Endometrial microvascular endothelial cells (primary cell): Measurements from ENCODE around the genes TRIP4, PIF1 and ANKDD1A.

DNA sequence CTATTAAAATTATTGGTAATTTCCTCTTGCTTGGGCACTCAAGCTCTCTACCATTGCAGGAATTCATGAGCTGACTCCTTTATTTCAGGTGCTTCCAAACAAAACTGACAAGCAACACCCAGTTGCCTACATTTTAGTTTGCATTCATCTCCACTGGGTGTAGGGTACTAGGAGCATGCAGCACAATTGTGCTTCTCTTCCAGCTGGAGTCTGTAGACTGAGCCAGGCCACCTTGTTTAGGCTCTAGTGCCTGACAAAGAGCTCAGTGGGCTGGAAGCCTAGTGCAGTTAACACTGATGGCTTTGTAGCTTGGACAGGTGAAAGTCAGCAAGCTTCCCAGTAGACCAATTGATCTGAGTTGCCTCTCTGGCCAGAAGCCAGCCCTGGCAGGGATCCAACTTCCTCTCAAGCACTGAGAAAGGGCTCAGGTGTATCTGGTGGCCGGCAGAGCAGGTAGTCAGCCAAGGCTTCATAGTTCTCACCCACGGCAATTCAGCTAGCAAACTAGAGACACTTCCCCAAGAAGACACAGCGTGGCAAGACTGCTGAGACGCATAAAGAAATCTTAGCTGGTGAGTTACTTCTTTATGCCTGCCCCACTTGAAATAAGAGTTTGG lies 8.2 kb upstream of the CA12 start:
- RAMPAGE, long total RNA: no peak

GRCh38 chr15:63582544-63583071 lies 14.6 kb upstream of the FBXL22 start:
- RAMPAGE, long total RNA: no peak

- RAMPAGE, long total RNA: no peak
Observed at GRCh38 chr15:64133759-64134057, 17.8 kb upstream of the SNX22 start.

- RAMPAGE, long total RNA: no peak
Observed at GRCh38 chr15:64158698-64159248, 4.0 kb downstream of the PPIB start.

GRCh38 chr15:64387354-64388418 lies at the start of gene TRIP4:
TSS of gene TRIP4 (plus strand) at chr15:64387836.
- RAMPAGE, long total RNA: start-site peak on the plus strand at chr15:64387836-64387847, 21 and 23 reads in 2 replicates

DNA sequence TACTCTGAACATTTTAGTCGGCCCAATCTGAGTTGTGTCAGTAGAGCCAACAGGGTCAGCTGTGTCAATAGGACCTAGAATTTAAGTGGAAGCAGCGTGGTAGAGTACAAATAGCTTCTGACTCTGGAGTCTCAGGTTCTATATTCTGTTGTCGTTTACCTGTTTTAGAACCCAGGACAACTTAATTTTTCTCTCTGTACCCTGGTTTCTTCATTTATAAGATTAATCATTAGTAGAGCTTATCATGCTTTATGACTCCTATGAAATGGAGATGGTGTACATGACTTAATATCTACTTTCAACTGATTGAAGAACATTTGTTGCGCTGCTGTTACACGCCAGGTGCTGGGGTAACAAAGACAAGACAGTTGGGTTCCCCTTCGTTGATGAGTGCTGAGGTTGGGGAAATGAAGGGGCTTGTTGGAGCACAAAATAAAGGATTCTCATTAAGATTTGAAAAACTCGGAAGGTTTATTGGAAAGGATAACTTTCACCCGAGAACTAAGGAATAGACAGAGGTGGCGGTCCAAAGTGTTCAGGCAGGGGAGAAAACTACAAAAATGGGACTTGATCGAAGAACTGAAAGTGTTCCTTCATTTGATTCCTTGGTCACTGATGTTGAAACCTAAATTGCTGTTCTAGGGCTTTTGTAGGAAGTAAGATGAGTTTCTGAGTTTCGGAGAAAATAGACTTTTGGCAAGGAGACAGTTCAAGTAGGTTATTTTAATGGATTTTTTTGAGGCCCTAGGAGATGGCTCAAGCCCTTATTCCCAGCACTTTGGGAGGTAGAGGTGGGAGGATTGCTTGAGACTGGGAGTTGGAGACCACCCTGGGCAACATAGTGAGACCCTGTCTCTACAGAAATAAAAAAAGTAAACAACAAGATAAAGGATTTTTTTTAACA lies 1.2 kb downstream of the TRIP4 start:
- RAMPAGE, long total RNA: no peak

- RAMPAGE, long total RNA: no peak
Observed at GRCh38 chr15:64406184-64406629, 18.6 kb downstream of the TRIP4 start.

DNA sequence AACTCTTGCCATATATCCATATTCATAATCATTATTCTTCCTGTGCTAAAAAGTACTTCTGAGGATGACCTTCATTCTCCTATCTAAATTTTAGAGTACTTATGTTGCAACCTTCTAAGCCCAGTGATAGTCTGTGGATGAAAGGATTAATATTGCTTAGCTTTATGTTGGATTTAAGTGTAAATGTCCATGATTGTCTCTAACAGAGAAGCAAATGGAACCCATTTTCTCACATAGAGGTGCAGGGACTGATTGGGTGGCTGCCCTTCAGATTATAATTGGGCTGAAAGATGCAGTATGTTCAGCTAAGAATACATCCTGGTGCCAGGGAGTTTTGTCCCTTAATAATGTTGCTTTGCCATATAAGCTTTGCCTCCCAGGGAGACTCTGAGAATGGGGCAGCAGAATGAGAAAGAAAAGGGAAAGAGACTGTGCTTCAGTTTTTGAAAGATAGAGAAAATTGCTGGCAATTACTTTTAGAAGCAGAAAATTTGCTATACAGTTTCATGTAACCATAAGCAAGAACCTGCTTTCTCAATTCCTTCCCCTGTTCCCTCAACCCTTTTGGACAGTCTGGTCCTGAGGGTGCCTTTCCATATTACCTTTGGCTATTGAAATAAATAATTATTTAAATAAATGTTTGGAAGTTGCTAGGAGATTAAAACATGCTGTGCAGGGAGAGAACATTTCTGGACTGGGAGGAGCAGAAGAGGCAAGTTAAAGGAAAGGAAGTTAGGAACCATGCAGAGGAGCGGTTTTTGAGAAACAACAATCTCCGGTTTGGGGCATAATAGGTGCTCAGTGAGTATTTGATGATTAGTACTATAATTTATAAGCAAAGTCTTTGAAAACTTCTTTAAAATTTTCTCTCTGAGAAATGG lies 41.5 kb downstream of the ZNF609 start:
- RAMPAGE, long total RNA: no peak

DNA sequence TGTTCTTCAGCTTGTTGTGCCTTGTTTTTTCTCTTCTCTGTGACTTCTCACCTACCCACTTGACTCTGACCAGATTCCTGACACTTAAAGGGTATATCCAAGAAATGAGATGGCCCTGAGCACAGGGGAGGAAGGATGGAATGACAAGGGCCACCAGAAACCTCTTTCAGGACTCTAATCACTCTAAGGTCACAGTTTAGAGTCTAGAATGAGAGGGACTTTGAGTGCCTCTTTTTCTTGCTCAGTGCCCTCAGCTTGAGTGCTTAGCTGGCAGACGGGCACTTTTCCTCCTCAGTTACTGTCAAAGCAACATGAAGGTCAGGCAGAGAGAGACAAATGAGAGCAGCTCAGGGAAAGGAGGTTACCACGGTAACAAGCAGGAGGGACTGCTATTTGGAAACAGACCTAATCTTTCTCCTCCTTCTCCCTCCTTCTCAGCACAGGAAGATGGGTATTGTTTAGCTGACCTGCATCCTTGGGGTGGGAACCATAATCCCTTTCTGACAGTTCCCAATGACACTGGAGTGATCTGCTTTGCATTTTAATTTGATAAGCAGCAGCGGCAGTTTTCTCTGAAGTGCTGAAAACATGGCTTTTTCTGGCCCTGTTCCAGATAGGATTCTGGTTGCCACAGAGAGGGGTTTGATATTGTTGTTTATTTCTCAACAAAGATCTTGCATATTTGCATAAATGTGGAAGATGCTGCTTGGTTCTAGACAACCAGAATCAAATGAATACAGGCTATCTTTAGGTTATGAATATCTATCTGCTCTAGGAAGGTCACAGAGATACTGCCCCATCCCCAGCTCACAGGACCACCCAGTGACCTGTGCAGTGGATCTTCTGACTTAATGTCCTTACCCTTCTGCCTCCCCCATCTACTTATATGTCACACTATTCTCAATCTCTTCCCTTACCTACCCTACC lies 136.9 kb downstream of the ZNF609 start:
- RAMPAGE, long total RNA: no peak

DNA sequence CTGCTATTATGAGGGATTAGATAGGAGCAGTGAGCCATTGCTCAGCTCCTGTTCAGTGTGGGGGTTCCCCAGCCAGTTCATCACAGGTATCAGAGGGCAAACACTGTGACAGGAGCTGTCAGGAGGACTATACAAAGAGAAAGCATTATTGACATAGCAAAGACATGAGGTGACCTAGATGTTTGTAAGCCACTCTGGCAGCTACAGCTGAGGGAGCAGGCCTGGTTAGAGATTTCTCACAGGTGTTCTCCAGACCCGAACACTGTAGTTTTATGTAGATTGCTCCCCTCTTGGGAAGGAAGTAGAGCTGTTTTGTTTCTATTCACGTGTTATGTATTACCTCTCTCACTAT lies 123.8 kb downstream of the RBPMS2 start:
- RAMPAGE, long total RNA: no peak

GRCh38 chr15:64673833-64674570 lies 101.4 kb downstream of the RBPMS2 start:
- RAMPAGE, long total RNA: no peak

GRCh38 chr15:64695355-64695974 lies 79.9 kb downstream of the RBPMS2 start:
- RAMPAGE, long total RNA: no peak

DNA sequence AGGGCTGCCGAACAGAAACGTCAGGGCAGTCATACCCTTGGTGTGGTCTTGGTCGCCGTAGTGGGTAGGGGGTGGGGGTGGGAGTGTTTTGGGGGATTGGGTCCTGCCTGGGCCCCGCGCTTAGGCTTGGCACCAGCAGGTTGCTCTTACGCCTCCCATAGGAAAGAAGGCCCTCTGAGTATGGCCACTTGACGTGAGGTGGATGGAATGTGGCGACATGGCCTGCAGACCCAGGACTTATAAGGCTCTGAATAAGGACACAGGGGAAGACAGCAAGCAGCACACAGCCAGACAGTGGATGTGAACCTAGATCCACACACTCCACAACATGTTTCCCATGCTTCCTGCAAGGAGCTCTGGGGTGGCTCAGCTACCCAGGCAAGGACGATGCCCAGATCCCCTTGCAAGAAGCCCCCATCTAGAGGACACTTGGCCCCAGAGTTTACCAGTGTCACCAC lies 12.4 kb downstream of the RBPMS2 start:
- RAMPAGE, long total RNA: no peak

DNA sequence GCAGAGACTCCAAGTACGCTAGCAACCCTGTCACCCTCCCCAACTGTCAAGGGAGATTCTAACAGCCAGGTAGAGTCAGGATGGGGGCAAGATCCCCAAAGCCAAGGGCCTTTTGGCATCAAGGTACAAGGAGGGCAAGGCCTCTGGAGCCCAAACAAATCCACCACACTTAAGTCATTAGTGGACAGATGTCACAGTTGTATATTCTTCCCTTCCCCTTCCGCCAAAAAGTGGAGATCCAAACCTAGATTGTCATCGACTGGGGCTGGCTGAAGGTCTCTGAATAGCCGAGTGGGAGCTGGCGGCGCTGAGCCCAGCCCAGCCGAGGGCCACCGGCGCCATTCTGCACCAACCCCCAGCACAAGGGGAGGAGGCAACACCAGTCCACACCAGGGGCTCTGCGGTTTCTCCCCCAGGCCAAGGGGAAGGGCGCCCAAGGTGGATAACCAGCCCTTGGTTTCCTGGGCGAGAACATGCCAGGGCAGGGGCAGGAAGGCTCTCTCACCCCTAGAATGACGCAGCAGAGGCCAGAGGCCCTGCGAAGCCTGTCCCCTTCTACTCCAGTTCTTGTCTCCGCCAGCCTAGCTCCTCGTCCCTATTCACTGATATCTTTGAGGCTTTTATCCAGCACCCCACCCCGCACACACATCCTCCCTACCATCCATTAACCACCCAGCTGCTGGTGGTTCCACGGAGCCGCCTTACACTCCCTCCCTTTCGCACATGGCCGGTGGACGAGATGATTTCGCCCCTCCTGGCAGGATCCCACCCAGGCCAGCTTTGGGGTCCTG lies 1.4 kb downstream of the RBPMS2 start:
- RAMPAGE, long total RNA: no peak

GRCh38 chr15:64825272-64826298 lies at the start of gene PIF1:
TSS of gene PIF1 (minus strand) at chr15:64825647.
- RAMPAGE, long total RNA: no peak

- RAMPAGE, long total RNA: no peak
Observed at GRCh38 chr15:64872969-64873489, 31.3 kb downstream of the PLEKHO2 start.

DNA sequence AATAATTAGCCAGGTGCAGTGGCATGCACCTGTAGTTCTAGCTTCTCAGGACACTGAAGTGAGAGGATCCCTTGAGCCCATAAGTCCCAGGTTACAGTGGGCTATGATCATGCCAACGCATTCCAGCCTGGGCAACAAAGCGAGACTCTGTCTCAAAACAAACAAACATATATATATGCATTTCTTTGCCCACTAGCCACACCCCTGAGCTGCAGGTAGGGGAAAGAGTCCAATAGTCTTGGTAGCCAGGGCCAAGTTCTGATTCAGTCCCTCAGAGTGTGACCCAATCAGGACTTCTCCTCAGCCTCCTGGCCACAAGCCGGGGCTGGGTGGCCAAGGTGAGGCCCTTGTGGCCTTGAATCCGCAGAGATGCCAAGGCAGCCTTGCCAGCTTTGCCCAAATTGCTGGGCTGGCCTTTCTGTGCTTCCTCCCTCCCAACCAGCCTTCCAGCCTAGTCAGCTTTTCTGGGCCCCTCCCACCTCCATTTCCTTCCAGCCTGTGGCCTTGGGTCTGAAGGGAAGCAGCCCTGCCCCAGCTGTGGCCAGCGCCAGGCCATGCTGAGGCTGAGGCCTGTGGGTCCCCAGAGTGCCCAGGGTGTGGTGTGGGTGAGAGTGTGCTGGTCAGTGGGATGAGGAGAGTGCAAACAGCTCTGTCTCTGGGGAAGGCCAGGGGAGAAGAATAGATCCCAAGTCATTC lies 34.3 kb upstream of the ANKDD1A start:
- RAMPAGE, long total RNA: no peak

GRCh38 chr15:64911221-64912699 lies at the start of gene ANKDD1A:
TSS of gene ANKDD1A (plus strand) at chr15:64911902.
- RAMPAGE, long total RNA: no peak

GRCh38 chr15:64952961-64953956 lies 36.5 kb downstream of the SPG21 start:
- RAMPAGE, long total RNA: no peak

- RAMPAGE, long total RNA: no peak
Observed at GRCh38 chr15:65066222-65067406, 1.2 kb downstream of the RASL12 start.